HTERT-HM (cell line): ENCODE data around the genes GPALPP1 and GTF2F2.

DNA sequence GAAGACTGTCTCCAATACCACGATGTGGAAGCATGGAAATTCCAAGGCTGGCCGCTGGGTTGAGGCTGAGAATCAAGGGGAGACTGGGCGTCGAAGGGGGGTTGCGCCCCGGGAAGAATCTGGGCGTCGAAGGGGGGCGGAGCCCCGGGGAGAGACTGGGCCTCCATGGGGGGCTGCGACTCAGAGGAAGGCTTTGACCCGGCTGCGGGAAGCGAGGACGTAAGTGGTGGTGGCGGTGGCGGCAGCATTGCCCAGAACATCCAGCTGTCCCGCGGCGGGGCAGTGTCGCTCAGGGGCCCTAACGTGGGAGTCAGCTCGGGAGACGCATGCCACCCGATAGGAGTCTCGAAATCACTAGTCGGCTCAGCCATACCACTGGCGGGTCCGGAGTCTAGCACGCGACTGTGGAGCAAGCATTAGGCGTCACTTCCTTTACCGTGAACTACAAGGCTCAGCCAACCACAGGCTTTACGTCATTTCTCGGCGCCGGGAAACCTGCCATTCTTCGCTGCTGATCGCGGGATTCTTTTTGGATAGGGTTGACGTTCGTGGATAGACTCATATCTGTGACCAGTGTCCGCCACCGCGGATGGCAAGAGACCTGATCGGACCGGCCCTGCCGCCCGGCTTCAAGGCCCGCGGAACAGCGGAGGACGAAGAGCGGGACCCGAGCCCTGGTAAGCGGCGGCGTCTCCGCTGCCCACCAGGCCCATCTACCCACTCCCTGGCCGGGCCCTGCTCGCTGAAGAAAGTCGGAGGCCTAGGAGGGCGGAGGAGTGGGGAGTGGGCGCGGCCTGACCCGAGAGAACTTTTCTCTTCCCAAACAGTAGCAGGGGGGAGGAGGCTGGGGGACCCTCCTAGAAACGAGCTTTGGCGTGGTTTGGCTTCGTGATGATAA, at the start of gene GPALPP1:
Gene GPALPP1, plus strand, starts transcription at position 473 of the 898 bp plus-strand sequence.
- RRBS = 3% methylated on average over 27 of the region's 69 CpGs

GRCh38 chr13:45108651-45109119, 11.6 kb upstream of the GTF2F2 start:
- RRBS = no CpG with 5 or more reads among the region's 13 CpGs

- RRBS = 2% methylated on average over 16 of the region's 54 CpGs
These were observed at the start of gene GTF2F2 for GRCh38 chr13:45120098-45121130. Gene GTF2F2, plus strand, starts transcription at chr13:45120510.

- RRBS = no CpG with 5 or more reads among the region's 11 CpGs
These were observed 4.9 kb downstream of the TPT1 start for GRCh38 chr13:45335715-45336757.

- RRBS = no CpG with 5 or more reads among the region's 5 CpGs
These were observed 27.1 kb upstream of the TPT1 start for GRCh38 chr13:45367991-45368490.

DNA sequence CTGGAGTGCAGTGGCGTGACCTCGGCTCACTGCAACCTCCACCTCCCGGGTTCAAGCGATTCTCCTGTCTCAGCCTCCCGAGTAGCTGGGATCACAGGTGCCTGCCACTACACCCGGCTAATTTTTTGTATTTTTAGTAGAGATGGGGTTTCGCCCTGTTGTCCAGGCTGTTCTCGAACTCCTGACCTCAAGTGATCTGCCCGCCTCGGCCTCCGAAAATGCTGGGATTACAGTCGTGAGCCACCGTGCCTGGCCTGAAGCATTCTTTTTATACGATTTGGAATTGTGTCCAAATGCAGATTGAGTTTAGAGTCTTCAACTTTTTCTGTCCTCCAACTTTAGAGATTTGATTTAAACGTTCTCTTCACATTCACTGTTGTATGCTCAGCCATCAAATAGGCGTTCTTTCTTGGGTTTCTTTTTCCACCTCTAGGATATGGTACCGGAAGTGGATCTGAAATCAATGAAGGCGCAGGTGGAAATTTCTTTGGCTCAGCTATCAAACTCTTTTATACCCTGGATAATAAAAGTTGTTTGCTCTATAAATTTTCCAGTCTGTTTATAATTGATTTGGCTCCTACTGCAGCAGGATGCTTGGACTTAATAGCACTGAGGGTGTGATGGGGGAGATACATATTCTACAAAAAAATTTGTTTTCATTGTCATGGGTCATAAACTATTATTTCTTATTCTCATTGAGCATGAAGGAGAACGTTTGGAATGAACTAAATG, 1.5 kb downstream of the COG3 start:
- RRBS = no CpG with 5 or more reads among the region's 19 CpGs

DNA sequence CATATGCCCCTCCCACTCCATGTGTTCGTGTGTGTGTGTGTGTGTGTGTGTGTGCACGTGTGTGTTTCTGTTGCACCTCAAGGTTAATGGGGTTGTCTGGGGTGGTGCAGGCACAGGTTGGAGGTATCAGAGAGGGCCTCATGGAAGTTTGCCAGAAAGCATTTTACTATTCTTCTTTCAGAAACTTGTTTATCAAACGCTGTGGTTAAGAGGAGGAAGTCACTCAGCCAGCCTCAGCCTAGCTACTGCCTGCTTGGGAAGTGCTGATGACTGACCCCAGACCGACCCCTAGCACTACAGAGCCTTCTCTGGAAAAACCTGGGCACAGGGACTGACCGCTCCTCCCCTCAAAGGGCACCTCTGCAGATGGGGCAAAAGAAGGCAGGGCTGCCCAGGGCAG, 4.0 kb downstream of the SIAH3 start:
- RRBS = no CpG with 5 or more reads among the region's 5 CpGs

- RRBS = no CpG with 5 or more reads among the region's 18 CpGs
These were observed 84.9 kb downstream of the ZC3H13 start for GRCh38 chr13:45967524-45968070.

DNA sequence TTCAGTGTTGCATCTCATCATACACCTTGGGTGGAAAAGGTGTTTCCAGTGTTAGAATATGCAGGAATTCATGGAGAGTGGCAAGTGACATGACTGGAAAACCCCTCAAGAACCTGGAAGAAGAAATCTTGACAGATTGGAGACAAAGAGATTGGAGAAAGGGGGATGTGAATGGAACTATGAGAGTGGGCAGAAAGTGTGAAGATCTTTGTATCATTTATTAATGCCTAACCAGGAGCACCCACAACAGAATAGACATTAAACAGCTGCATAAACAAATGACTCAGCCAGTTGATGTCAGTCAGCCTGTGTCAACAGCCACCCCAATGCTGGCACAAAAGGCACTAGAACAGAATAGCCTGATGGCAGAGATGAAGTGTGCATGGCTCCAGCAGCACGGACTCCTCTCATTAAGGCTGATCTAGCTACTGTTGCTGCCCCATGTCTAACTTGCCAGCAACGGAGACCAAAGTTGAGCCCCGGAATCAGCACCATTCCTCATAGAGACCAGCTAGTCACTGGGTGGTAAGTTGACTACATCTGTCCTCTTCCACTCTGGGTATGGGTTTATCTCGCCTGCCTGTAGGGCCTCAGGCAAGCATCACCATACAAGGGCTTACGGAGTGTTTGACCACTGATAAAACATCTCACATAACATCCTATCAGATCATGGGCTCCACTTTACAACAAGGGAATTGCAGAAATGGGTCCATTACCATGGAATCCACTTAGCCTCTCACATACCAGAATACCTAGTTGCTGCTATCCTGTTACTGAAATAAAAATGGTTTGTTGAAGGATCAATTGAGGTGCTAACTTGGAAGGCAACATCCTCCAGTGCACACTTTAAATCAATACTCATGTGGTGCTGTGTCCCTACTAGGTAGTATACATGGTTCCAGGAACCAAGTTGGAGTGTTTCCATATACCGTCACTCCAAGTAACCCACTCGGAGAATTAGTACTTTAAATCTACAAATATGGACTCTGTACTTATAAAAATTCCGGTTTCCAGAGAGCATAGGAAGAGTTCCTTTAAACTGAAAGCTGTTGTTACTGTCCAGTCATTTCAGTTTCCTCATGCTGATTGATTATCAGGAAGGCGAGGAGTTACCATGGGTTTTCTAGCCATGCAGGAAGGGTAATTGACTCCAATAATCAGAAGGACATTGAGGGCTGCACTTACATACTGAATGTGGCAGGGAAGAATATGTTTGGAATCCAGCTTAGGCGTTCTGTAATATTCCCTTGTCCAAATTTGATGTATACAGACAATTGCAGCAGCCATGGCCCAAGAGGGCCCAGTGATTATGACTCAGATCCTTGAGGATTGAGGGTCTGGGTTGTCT, 7.5 kb downstream of the CPB2 start:
- RRBS = no CpG with 5 or more reads among the region's 10 CpGs

DNA sequence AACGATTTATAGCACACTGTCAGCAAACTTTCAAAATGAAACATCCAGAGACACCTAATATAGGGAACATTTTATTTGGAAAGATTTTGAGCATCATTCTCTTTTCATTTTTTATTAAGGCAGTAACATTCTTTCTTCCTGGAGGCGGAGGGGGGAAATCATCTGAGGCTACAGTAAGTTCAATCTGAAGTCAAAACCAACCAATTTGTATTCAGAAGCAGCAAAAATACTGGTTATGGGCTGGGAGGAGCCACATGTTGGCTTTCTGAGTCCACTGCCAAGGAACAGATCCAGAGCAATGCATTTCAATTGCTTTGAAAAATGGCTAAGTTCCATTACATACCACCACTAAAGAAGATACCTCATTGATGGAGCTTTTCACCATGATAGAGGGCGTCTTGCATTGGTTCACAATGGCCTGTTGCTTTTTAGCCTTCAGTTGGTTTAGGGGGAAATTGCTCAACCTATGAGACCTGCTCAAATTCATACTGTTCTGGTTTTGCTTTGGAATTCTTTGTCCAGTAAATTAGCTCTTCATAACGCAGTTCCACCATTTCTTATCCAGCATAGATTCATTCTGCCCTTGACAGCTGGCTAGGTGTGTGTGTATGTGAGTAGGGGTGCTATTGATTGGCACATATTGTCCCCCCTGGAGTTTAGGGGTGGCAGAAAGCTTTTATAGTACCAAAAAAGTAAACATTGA, 21.2 kb upstream of the CPB2 start:
- RRBS = no CpG with 5 or more reads among the region's 4 CpGs

GRCh38 chr13:46154171-46154930, 27.6 kb downstream of the LCP1 start:
- RRBS = no CpG with 5 or more reads among the region's 7 CpGs

DNA sequence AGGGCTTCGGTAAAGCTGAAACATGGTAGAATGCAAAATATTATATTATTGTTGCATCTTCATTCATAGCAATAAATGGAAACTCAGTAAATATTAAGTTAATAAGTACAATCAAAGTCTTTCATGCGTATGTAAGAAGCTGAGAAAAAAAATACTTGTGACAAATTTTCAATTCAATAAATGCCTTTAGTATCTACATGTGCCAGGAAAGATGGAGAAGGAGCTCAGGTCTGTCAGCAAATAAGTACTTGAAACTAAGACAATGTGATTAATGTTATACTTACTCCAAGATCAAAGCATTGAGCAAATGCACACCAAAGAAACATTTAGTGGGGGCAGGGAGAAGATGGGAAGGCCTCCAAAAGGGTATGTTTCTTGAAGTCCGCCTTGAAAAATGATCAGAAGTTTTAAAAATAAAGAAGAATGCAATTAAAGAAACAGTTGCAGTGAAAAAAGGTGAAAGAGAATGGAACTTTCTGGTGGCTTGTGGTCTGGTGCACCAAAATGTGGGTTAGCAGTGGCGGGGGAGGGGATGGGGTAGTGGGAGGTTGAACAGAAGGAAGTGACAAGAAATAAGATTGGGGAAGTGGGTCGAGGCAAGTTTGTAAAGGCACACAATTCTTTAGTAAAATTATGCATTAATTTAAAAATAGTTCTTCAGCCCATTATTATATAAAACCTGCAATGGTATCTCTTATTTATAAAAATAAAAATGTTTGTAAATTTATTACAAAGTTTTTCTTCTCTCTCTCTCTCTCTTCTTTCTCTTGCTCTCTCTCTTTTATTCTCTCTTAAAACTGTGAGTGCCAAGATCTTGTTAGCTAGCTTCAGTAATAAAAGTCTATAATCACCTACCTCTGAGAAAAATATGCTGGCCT, 2.5 kb downstream of the LCP1 start:
- RRBS = no CpG with 5 or more reads among the region's 5 CpGs

GRCh38 chr13:46320378-46321045, 66.5 kb downstream of the RUBCNL start:
- RRBS = no CpG with 5 or more reads among the region's 5 CpGs

DNA sequence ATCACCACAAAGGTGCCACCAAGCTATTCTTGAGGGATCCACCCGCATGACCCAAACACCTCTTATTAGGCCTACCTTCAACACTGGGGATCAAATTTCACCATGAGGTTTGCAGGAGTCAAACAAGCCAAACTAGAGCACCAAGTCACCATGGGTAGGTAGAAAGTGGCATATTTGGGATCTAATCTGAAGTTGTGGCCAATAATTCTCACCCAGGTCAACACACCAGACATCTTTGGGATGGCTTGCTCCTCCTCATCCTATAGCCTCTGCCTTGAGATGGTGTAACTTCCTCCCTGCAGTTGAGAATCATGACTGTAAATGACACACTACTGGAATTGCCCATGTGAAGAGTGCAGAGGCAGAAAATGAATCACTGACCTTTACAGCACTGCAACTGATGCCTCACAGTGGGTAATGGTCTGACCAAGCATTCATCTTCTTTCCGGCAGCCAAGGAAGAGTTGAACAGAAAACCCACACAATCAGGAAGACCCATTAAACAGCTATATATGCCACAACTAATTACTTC, 46.2 kb downstream of the RUBCNL start:
- RRBS = no CpG with 5 or more reads among the region's 2 CpGs

- RRBS = no CpG with 5 or more reads among the region's 2 CpGs
These were observed 27.2 kb downstream of the RUBCNL start for GRCh38 chr13:46359801-46360232.

DNA sequence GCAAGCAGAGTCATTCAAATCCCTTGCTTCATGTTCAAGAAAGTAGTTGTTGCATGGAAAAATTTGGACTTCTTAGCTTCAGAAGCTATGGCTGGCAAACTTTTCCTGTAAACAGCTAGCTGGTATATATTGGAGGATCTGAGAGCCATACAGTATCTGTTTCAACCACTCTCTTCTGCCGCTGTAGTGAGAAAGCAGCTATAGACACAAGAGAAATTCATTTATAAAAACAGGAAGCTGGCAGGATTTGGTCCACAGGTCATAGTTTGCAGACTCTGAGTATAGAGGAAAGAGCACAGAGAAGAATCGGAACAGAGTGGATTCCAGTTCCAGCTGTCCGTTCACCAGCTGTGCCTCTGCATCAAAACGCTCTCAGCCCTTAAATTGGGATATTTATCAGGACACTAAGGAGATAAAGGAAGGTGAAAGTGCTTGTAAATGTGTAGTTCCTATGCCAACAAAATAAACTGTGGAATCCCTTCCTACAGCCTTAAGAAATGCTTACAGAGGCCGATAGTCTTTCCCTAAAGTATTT, 17.2 kb downstream of the RUBCNL start:
- RRBS = no CpG with 5 or more reads among the region's 5 CpGs

DNA sequence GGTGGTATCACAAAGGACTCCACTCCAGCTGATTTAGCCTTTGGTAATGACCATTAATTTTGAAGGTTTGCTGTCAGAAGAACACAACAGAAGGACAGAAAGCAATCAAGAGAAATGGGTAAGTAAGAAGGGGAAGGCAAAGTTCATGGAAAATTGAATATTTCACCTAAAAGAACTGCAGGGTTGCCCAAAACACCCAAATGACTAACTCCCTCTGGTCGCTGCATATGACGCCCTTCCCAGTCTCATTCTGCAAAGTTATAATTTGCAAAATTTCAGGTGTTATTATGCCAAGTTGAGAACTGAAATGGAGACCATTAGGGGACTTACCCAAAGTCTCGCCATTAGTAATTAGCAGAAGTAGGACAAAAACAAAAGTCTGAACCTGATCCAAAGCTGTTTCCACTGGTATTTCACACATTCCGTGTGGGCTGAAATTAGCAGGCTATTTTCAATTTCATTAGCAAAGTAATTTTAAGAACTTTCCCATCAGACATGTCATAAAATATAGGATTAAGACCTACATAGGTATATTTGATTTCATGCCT, 6.9 kb downstream of the RUBCNL start:
- RRBS = no CpG with 5 or more reads among the region's 4 CpGs

GRCh38 chr13:46575354-46575890, 22.5 kb downstream of the LRCH1 start:
- RRBS = no CpG with 5 or more reads among the region's 1 CpG

DNA sequence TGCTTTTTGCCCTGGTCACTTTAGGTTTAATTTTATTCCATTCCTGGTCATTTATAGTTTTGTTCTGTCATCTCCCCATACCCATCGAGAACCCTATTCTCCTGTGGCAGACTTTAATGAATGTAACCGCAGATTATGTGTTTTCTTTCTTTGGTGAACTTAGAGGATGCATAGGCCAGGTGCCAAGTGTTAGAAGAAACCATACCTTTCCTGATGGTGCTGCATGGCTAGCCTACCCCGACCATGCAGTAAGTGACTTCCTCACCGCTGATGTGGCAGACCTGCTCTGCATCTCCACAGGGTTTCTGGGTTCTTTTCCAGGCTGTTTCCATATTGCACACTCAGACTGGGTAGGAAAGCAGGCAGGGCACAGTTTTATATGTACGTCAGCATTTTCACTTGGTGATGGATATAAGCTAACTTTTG, 42.1 kb downstream of the LRCH1 start:
- RRBS = no CpG with 5 or more reads among the region's 5 CpGs

GRCh38 chr13:46641476-46642161, 88.6 kb downstream of the LRCH1 start:
- RRBS = no CpG with 5 or more reads among the region's 14 CpGs